ENCODE measurements around a stretch of chr2.

- PRO-cap, 7 experiments: no peak in any of the 7 experiments
These were observed 4.9 kb downstream of the CYP1B1 start for GRCh38 chr2:38071035-38071377.

DNA sequence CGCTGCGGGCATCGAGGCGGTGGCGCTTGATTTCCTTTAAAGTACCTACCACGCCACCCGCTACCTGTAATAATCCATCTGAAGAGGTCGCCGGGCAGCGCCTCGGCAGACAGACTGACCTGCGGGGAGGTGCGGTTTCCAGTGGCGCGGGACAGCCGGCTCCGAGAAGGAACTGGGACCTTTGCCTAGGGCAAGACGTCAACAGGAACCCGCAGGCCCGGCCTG lies 378 bp downstream of the CYP1B1 start:
- PRO-cap, 7 experiments: no peak in any of the 7 experiments

DNA sequence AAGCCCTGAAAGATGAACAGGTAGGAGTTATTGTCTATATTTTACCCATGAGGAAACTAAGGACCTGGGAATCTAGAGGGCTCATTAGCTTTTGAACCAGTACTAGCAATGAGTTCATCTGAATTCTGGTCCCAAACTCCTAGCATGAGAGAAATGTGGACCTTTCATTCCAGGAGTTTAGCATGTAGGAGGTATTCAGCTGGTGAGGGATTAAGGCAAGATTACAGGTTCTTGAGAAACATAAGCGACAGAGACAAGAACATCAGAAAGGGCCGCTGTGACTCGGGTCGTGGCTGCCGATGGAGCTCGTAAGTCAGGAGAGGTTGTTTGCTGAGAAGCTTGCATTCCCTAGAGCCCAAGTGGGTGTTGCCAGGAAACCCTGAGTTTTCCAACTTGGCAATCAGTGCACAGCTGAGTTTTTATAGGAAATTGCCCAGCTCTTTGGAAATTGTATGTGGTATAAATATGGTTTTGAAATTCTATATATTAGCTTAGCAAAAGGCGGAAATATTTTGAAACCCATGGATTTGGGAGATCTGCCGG lies 46.3 kb upstream of the CYP1B1 start:
- PRO-cap, 7 experiments: no peak in any of the 7 experiments

- PRO-cap, 7 experiments: no peak in any of the 7 experiments
These were observed 115.1 kb upstream of the CYP1B1 start for GRCh38 chr2:38190914-38191518.

- PRO-cap, 7 experiments: no peak in any of the 7 experiments
These were observed 16.8 kb downstream of the ATL2 start for GRCh38 chr2:38360108-38360760.

- PRO-cap, 7 experiments: no peak in any of the 7 experiments
These were observed 76.3 kb upstream of the ATL2 start for GRCh38 chr2:38453420-38453805.

- PRO-cap, 7 experiments: no peak in any of the 7 experiments
These were observed 55.0 kb downstream of the HNRNPLL start for GRCh38 chr2:38547602-38548303.

DNA sequence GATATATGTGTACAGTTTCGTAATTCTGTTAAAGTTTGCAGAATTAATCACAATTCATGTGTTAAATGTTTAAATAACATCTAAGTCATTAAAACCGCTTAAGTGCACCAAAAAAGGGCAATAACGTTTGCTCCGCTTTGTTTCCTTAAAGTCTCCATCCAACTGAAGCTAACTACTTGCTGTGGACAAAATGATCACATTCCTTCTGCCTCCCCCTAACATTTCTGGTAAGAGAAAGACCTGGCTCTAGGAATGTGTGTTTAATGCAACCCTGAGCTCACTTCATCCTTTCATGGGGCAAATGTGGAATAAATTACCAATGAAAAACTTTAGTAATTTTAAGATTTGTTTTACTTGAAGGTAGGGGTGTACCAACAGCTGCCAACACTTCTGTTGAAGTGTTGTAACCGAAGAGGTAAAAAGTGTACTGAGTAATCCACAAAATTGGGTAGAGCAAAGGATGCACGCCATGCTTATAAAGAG lies 1.3 kb downstream of the HNRNPLL start:
- PRO-cap, 7 experiments: no peak in any of the 7 experiments

GRCh38 chr2:38601883-38602529 lies 722 bp downstream of the HNRNPLL start:
- PRO-cap, 7 experiments: peak in 2 of 7 experiments; most common plus-strand start chr2:38602210 (in 1); most common minus-strand start chr2:38602110 (in 2)

DNA sequence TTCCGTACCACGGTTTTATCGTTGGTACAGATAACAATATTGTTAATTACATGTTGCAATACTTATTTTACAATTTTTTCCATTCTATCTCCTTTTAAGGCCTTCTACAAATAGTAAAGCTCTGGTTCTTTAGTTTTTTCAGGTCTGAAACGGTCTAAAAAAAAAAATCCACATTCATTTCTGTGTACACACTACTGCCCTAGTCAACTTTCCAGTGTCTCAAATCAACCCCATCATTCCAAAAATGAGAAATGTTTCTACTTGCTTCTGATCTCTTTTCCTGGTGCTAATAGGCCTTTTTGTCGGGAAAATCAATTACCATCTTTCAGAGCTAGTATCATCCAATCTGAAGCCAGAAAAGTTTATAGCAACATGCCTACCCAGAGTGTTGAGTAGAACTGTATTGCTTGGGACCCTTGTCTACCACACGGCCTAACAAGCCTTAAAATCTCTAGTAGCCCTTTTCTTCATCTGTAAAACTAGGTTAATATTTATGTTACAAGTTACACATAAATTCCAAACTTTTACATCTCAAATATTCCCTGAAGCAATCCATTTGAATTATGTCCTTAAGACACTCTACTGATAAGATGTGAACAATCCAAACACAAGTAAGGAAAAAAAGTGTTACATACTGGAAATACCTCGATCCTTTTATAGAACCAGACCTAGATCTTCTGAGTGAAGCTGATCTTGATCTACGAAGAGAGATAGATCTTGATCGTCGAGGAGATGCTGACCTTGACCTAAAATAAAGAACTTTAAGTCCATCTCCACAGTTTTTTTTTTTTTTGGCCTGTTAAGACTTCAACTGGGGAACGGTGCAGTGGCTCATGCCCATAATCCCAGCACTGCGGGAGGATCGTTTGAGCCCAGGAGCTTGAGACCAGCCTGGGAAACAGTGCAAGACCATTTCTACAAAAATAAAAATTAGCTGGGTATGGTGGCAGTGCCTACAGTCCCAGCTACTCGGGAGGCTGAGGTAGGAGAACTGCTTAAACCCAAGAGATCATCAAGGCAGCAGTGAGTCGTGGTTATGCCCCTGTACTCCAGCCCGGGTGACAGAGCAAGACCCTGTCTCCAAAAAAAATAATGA lies 3.4 kb downstream of the SRSF7 start:
- PRO-cap, 7 experiments: peak in 2 of 7 experiments; most common minus-strand start position 865 of the sequence (in 2)

DNA sequence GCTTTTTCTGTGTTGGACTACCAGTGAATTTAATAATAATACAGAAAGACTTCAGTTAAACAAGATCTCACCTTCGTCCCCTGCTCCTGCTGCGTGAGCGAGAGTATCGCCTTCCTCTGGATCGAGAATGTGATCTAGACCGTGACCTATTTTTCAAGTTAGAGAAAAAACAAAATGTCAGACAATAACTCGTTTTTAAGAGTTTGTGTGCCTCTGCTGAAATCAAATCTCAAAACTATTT lies 2.7 kb downstream of the SRSF7 start:
- PRO-cap, 7 experiments: peak in 1 of 7 experiments; most common minus-strand start position 85 of the sequence (in 1)

- PRO-cap, 7 experiments: peak in 1 of 7 experiments; most common plus-strand start chr2:38749206 (in 1); most common minus-strand start chr2:38749163 (in 1)
These were observed 2.1 kb downstream of the SRSF7 start for GRCh38 chr2:38748749-38749768.

DNA sequence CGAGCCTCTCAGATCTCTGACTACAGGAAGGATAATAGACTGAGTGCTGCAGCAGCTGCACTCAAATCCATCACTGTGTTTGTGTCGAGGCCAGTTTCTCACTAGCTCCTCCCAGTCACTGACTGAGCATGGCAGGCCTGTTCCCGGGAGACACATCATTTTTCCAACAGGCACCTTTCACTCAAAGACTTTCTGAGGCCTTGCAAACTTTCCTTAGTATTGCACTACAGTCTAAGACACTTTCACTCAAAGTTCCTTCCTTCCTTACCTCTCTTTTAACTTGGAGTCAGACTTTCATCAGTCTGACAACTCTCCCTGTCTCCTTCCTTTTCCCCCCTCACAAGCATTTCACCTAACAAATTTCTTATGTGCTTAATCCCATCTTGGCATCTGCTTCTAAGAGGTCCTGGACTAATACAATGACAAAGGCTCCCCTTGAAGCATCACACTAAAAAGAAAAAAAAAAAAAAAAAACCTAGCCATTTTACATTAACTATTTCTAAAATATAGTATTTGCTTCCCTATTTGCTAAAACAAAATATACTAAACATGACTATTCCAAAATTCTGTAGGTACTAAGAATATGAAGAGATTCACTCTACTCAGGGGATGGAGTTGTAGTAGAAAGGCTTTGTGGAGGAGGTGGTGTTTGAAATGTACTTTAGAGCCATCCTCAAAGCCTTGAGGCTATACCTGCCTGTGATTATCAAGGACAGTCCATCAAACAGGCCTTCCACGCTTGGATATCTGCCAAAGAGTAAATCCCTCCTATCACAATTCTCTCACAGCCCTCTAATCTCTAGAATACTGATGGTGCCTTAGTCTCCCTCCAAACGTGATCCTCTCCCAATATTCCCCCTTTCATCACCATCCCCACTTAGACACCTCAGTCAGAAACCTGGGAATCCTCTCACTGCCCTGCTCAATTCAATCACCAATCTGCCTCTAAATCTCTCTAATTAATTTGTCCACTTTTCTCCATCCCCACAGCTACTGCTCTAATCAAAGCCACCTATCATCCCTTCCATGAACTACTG lies 13.3 kb downstream of the SOS1 start:
- PRO-cap, 7 experiments: no peak in any of the 7 experiments

DNA sequence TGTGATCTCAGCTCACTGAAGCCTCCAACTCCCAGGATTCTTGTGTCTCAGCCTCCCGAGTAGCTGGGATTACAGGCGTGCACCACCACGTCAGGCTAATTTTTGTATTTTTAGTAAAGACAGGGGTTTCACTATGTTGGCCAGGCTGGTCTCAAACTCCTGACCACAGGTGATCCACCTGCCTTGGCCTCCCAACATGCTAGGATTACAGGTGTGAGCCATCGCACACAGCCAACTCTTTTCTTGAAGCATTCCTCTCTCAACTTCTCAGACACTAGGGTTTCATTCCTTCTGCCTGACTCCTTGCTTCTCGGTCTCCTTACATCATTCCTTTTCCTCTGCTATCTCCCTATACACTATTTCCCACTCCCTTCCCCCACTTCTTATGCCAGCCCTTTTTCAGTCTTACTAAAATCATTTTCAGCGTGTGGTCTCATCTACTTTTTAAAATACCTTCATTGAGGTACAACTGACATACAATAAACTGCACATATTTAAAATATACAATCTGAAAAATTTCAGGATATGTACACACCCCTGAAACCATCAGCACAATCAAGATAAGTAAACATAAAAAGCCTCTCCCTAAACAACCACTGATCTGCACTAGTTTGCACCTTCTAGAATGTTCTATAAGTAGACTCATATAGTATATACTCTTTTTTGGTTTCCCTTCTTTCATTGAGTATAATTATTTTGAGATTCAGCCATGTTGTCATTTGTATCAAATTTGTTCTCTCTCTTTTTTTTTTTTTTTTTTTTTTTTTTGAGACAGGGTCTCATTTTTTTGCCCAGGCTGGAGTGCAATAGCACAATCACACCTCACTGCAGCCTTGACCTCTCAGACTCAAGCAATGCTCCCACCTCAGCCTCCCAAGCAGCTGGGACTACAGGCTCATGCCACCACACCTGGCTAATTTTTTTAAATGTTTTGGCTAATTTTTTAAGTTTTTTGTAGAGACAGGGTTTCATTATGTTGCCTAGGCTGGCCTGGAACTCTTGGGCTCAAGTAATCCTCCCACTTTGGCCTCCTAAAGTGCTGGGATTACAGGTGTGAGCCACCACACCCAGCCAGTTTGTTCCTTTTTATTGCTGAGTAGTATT lies 5.8 kb downstream of the SOS1 start:
- PRO-cap, 7 experiments: no peak in any of the 7 experiments

- PRO-cap, 7 experiments: no peak in any of the 7 experiments
These were observed 109.0 kb upstream of the SOS1 start for GRCh38 chr2:39229996-39230195.

- PRO-cap, 7 experiments: no peak in any of the 7 experiments
These were observed 150.7 kb downstream of the MAP4K3 start for GRCh38 chr2:39286314-39286833.

- PRO-cap, 7 experiments: peak in 7 of 7 experiments; most common plus-strand start chr2:39438190 (in 3); most common minus-strand start chr2:39438035 (in 5)
These were observed 812 bp upstream of the MAP4K3 start for GRCh38 chr2:39437652-39438541.

GRCh38 chr2:39608708-39609333 lies 56.9 kb upstream of the TMEM178A start:
- PRO-cap, 7 experiments: no peak in any of the 7 experiments

GRCh38 chr2:39753237-39753785 lies 25.7 kb downstream of the THUMPD2 start:
- PRO-cap, 7 experiments: no peak in any of the 7 experiments

GRCh38 chr2:40237053-40237580 lies 214.8 kb downstream of the SLC8A1 start:
- PRO-cap, 7 experiments: no peak in any of the 7 experiments

Data from T-cell (primary cell).